Fallopian tube (tissue), 1 donor: ENCODE measurements around the genes OOSP2, MS4A14 and MYRF.

- PRO-cap = unidirectional peak, plus-strand start at chr11:59612058
Observed at GRCh38 chr11:59611438-59612530, 3.8 kb downstream of the OSBP start.

- PRO-cap = no peak
Observed at GRCh38 chr11:60040330-60040698, at the start of gene OOSP2. TSS of gene OOSP2 (plus strand) at chr11:60040409.

DNA sequence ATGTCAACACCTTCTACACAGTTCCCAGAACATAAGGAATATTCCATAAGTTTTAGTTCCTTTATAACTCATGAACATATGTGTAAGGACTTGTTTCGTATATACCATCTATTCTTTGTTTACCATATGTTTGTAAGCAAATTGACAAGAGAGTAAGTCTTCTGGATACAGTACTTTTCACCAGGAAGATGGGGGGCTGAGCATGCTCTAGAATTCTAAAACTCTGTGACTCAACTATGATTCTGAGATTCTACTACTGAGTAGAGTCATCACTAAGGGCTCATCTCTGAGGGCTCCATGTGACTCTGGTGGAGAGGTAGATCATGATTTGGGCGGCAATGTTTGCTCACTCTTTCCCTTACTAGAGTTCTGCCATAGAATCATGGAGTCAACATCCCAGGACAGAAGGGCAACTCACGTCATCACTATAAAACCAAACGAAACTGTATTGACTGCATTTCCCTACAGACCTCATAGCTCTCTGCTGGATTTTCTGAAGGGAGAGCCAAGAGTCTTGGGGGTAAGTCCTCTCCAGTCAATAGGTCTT lies at the start of gene MS4A14:
MS4A14 (plus strand) TSS at position 263 of the 547 bp plus-strand sequence.
- PRO-cap = no peak

DNA sequence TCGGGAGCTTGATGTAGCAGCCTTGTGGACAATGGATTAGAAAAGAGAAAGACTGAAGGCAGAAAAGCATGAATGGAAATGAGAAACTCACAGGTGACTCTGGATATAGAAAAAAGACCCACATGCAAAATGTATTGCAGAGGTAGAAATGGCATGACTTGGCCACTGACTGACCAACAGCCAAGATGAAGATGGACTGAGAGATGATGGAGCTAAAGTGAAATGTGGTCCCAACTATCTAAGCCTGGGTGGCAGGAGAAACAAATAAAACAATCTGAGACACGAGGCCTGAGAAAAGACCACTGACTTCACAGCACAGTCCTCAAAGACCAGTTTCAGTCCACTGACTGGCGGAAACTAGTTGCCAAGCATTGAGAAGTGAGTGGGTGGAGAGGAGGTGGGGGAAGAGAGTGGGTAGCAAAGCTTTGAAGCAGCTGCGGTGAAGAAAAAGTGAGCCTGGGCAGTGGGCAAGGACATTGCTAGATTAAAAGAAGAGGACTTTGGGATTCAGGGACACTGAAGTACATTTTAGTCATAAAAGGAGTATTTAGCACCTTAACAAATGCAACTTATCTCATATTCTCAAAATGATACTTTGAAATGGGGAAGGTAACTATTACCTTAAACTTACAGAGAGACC lies 1.9 kb downstream of the MS4A1 start:
- PRO-cap = no peak

DNA sequence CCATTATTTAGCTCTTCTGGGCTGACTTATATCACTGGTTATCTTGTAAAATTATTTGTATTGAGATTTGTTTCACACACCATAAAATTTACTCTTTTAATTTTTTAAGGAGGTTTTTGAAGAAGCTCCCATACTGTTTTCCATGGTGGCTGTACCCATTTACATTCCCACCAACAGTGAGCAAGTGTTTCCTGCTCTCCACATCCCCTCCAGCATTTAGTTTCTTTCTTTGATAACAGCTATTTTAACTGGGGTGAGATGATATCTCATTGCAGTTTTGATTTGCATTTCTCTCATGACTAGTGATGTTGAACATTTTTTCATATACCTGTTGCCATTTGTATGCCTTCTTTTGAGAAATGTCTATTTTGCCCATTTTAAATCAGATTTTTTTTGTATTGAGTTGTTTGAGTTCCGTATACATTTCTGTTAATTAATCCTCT lies 13.5 kb upstream of the MS4A12 start:
- PRO-cap = no peak

- PRO-cap = no peak
Observed at GRCh38 chr11:60594306-60594526, 79.0 kb downstream of the MS4A13 start.

GRCh38 chr11:60842753-60843076 lies 802 bp downstream of the CCDC86 start:
- PRO-cap = no peak

GRCh38 chr11:60848248-60848456 lies 6.2 kb downstream of the CCDC86 start:
- PRO-cap = no peak

DNA sequence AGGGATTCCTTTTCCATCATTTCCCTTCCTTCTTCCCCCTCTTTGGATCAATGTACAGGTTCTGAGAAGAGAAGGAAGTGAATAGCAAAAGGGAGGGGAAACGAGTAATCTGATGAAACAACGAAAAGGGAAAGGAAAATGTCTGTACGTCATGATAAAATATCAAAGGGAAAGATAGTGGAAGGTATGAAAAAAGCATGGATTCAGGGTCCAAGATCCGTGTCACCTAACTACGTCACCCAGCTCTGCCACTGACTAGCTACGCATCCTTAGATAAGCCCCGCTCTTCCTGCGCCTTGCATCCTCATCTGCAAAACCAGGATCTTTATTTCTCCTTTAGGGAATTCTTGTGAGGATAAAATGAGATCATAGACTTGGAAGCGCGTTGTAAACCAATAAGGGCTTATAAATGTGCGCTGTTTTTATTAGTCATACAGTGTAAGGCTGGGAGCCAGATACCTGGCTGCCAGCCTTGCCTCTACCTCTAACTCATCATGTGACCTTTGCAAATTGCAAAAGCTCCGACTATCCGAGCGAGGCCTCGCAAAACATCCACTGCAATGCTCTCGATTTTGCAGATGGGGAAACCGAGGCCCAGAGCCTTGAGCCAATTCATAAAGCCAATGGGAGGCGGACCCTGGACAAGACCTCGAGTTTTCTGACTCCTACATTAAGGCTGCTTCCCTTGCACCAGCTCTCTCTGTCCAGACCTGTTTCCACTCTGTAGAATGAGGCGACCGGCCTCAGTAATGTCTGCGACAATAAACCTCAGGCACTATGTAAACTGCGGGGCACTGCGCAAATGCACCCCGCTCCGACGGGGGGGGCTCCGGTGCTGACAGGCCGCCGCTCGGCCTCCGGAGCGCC lies 760 bp downstream of the PRPF19 start:
- PRO-cap = no peak

- PRO-cap = bidirectional peak, plus-strand start at chr11:60914878, minus-strand start at chr11:60914814
Observed at GRCh38 chr11:60914610-60915259, 777 bp downstream of the TMEM109 start.

- PRO-cap = no peak
Observed at GRCh38 chr11:60984099-60984553, 12.6 kb downstream of the CD6 start.

DNA sequence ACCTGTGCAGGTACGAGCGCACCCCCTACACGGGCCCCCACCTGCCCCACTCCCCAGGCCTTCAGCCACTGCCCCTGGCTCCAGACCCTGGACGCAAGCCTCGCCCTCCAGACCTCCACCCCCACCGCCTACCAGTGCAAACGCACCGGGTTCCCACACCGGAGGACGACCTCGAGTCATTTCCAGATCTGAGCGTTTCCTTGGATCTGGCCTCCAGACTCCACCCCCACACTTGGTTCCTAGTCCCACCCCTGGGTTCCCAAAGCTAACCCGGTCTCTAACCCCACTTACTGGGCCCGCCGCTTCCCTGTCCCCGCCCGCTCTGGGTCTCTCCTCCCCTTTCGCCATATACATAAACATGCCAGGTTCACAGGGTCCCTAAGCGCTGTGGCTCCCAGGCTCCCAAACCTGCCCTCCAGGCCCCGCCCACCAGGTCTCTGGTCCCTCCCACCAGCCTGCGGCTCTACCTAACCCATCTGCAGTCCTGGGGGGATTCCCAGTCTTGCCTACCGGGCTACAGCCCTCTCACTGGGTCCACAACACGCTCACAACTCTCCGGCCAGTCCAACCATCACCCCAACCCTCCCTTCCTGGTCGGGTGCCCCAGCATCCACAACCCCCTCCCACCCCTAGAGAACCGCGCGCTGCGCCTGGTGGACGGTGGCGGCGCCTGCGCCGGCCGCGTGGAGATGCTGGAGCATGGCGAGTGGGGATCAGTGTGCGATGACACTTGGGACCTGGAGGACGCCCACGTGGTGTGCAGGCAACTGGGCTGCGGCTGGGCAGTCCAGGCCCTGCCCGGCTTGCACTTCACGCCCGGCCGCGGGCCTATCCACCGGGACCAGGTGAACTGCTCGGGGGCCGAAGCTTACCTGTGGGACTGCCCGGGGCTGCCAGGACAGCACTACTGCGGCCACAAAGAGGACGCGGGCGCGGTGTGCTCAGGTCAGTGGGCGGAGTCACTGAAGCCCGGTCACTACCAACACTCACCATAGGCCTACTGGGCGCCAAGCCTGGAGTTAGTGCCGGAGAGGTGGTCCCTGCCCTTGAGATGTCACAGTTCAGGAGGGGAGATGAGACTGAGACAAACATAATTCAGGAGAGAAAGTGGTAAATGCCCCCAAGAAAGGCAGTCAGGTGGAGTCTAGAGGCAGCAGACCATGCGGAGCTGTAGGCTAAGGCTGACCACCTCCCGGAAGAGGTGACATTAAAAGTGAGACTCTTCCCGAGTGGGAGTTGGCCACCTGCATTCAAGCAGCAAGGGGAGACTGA lies 36.9 kb downstream of the CD6 start:
- PRO-cap = unidirectional peak, minus-strand start at position 182 of the sequence; unidirectional peak, minus-strand start at position 324 of the sequence; unidirectional peak, minus-strand start at position 415 of the sequence; unidirectional peak, minus-strand start at position 439 of the sequence

- PRO-cap = no peak
Observed at GRCh38 chr11:61060944-61061672, 41.2 kb upstream of the CD5 start.

- PRO-cap = no peak
Observed at GRCh38 chr11:61080105-61080402, 22.2 kb upstream of the CD5 start.

DNA sequence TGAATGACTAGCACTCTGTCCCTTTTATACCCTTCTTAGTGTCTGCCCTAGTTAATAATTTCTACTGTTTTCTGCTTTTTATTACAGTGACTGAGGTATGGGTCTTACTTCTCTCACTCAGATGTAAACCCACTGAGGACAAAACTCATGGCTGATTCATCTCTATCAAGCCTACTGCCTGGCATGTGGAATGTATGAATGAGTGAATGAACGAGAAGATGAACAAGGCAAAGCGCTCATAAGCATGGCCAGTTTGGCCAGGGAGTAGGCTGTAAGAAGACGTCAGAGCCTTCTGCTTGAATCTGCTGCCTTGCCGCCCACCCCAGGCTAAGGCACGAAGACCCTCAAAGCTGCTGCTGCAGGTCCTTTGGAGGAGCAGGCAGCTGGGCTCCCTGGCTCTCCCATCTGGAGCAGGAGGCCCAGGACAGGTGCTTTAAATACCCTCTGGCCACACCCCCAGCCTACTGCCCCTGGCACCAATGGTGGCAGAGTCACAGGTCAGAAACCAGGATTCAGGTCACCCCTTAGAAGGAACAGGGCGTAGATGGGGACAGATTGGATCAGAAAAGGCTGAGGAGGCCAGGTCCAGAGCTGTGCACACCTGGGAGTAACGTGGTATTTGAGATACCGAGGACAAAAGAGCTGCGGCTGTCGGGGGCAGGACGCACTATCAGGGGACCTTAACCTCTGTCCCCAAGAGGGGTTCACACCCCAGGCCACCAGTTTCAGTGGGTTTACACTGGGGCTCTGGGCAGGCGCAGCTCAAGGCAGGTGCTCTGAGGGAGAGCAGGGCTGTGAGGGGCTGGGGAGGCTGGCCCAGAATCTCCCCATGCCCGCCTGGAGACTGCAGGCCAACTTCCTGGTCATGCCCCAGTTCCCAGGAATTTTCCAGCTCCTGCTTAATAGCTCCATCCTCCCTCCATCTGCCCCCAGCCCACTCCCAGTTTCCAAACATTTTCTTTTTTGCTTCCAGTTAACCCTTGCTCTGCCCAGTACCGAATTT lies 7.9 kb upstream of the PGA3 start:
- PRO-cap = unidirectional peak, minus-strand start at position 407 of the sequence

DNA sequence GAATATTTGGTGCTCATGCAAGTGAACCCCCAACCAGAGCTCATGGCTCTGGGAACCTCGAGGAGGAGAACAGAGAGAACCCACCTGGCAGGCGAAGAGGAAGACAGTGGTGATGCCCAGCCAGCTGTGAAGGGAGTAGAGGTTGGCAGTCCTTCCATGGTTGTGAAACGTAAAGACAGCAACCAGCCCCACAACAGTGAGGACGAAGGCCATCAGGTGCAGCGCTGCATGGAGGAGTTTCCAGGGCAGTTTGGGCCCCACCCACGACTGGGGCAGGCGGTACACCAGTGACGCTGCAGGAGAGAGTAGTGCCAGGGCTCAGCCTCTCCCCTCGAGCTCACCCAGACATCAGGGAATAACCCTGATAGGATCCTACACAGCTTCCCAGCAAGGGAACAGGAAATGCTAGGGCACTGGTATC lies 8.0 kb downstream of the CYB561A3 start:
- PRO-cap = no peak

GRCh38 chr11:61513231-61514272 lies 5.0 kb downstream of the LRRC10B start:
- PRO-cap = no peak

DNA sequence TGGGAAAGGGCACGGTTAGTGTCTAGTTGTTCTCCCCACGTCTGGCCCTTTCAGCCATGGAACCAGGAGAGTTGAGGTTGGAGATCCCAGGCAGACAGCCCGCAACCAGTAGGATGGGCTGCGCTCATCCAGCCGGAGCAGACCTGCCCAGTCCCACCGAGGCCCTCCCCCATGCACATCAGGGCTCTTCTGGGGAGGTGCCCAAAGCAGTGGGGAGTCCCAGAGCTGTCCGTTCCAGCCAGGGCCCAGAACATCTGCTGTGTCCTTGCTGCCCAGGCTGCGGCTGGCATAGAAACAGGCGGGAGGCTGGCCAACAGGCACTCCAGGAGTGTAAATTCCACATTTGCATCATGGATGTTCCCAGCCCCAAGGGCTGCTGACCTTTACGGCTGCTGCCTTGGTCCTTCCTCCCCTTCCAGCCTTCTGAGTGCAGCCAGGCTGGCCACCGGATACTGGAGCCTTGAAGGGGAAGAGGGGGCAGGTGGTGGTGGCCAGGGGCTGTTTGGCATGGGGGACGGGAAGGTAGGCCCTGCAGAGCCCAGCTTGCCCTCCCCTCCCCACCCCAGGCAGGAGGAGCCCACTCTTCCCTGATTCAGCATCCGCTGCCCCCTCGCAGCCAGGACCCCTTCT lies 30.1 kb upstream of the SYT7 start:
- PRO-cap = no peak

DNA sequence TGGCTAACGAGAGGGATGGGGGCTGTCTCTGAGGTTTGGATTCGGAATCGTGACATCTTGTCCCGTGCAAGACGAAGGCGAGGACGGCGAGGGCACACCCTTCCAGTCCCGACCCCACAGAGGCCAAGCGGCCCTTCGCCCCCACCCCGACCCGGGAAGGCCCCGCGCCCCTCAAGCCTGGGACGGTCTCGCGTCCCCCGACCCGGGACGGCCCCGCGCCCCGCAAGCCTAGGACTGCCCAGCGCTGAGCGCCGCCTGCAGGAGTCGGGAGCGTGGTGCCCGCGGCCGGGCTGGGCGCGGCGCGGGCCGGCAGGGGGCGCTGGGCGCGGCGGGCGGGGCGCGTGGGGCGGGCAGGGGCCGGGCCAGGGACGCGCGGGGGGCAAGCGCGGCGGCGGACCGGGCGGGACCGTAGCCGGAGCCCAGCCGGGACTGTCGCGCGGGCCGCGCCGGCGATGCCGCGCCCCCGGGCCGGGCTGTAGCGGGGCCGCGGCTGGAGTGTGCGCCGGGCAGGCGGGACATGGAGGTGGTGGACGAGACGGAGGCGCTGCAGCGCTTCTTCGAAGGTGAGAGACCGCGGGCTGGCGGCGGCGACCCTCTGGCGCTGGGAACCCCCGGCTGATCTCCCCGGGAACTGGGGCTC lies at the start of gene MYRF:
MYRF (plus strand) TSS at position 409 of the 640 bp plus-strand sequence.
- PRO-cap = no peak

DNA sequence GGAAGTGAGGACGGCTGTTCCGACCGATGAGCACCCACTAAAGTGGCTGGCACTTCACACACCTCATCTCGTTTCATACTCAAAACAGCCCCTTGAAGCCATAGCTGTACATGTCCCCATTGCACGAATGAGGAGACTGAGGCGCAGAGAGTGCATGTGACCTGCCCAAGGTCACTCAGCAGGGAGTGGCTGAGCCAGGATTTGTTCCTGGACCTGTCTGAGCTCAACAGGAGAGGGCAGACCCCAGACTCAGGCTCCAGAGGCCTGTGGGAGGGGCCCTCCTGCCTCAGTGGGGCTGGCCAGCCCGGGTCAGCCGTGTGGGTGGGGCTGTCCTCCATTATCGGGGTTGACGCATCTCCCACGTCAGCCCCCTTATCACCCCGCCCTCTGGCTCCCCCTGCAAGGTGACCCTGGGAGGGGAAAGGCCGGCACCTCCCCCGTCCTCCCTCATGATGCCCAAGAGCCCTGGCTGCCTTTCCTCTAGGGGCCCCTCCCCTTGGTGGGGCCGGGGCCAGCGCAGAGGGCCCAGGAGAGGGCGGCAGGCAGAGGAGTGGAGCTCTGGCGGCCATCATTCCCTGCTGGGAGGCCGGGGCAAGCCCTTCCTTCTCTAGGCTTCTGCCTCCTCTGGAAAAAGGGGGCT lies 12.0 kb downstream of the MYRF start:
- PRO-cap = unidirectional peak, plus-strand start at position 519 of the sequence